Helper T cell (primary cell): ENCODE measurements around the gene CHD2.

DNA sequence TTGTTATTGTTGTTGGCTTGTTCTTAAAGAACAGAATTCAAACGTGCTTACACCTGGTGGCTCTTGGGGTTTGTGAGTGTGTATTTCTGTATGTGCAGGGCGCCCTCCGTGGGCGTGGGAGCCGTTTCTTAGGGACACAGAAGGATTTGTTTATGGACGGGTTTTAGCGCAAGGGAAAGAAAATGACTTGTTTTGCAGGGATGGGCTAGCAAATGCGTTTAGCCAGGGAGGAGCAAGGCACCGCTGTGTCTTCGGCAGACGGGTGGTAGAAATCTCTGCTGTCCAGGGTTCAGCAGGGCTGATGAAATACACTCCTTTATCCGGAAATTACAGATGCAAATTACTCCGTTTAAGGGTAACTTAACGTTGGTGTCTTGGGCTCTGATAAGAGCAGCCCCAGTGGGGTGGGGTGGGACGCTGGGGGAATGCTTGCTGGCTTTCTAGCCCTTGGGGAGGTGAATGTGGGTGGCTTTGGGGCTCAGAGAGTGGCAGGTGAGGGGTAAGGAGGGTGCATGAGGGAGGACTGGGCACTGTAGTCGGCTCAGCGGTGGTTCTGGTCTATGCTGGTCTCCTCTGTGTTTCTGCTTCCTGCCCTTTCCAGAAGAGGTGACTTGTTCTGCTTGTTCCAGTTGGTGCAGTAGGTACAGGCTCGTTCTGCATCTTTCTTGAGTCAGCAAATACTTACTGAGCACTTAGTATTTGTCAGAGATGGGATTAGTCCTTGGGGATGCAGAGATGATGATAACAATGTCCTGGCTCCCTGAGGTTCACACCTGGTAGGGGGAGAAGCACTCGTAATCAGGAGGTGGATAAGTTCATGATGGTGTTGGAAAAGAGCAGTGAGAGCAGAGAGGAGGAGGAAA, 918 bp downstream of the SV2B start:
- PRO-cap, 2 experiments: no peak in any of the 2 experiments

GRCh38 chr15:91455873-91457097, 356.2 kb downstream of the SV2B start:
- PRO-cap, 2 experiments: no peak in any of the 2 experiments

DNA sequence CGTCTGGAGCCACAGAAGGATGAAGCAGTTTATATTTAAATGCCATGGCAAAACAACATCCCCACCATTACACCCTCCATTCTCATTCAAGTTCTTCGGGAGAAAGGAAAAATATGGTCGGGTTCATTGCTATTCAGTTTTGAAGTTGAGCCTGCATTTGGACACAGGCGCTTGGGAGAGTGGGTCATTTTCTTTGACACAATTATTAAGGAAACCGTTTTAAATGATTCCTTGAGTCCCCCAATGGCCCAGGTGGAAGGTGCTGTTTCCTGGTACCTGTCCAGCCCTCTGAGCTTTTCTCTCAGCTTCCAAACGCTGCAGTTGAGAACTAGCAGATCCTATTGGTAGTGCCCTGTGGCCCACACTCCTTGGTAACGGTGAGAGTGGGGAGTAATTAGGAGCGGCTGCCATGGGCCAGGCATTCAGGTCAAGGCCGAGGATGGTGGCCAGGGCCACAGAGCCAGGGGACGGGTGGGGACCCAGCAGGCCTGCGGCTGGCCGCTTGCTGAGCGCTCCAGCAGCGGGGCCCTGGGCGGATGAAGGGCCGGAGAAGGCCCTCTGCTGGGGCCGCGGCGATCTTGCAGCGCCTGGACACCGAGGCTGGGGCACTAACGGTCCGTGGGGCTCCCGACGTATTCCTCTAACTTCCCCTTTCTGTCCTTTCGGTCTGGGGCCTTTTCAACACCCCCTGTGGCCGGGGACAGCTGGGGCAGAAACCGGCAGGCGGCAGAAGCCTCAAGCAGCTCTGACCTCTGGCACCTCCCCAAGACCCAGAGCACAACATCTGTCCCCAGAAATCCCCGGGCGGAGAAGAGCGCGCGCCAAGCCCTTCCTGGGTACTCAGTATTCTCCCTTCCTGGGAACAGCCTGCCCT, 978 bp upstream of the SLCO3A1 start:
- PRO-cap, 2 experiments: no peak in any of the 2 experiments

DNA sequence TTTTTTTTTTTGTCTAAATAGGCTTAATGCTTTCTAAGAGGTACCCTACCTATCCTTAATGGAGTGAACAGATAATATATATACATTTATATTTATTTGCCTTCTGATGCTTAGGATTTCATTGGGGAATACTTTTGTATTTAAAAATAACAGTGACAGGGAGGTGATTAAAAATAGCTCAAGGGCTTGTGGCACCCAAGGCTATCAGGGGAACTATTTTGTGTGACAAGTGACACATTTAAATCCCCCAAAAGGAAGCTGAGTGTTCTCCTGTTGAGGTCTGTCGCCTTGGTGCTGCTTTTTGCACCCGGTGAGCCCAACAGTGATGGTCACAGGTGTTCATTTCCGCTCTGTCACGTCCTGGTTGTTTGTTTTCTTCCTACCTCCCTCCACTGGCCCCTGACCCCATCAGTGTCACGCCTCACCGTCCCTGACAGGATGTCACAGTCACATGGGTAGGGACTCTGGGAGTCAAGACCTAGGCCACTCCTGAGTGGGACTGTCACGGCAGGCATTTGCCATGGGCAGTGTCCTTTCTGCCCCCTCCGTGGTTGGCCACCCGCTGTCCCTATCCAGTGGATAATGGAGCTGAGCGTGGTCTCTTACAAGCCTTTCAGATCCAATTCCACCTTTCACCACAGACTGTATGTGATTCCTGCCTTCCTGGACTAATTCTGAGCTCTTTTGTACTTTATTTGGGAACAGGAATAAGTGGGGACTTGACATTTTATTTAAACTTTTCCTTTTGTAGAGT, 11.2 kb downstream of the SLCO3A1 start:
- PRO-cap, 2 experiments: no peak in any of the 2 experiments

GRCh38 chr15:91865458-91866066, 12.1 kb downstream of the SLCO3A1 start:
- PRO-cap, 2 experiments: no peak in any of the 2 experiments

- PRO-cap, 2 experiments: no peak in any of the 2 experiments
Measured at GRCh38 chr15:91872382-91873181, 19.1 kb downstream of the SLCO3A1 start.

DNA sequence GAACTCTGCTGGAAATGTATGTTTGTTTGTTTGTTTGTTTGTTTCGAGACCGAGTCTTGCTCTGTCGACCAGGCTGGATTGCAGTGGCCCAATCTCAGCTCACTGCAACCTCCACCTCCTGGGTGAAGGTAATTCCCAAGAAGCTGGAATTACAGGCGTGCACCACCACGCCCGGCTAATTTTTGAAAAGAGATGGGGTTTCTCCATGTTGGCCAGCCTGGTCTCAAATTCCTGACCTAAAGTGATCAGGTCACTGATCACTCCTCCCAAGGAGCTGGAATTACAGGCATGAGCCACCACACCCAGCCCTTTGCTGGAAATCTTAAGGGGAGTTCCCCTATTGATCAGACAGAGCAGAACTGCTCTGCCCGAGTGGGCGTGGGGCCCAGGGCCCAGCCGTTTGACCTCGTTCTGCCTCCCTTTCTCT, 89.1 kb downstream of the SLCO3A1 start:
- PRO-cap, 2 experiments: no peak in any of the 2 experiments

GRCh38 chr15:91953978-91954862, 100.7 kb downstream of the SLCO3A1 start:
- PRO-cap, 2 experiments: no peak in any of the 2 experiments

GRCh38 chr15:92017118-92017751, 163.7 kb downstream of the SLCO3A1 start:
- PRO-cap, 2 experiments: no peak in any of the 2 experiments

- PRO-cap, 2 experiments: no peak in any of the 2 experiments
Measured at GRCh38 chr15:92591248-92591650, 64.3 kb downstream of the FAM174B start.

DNA sequence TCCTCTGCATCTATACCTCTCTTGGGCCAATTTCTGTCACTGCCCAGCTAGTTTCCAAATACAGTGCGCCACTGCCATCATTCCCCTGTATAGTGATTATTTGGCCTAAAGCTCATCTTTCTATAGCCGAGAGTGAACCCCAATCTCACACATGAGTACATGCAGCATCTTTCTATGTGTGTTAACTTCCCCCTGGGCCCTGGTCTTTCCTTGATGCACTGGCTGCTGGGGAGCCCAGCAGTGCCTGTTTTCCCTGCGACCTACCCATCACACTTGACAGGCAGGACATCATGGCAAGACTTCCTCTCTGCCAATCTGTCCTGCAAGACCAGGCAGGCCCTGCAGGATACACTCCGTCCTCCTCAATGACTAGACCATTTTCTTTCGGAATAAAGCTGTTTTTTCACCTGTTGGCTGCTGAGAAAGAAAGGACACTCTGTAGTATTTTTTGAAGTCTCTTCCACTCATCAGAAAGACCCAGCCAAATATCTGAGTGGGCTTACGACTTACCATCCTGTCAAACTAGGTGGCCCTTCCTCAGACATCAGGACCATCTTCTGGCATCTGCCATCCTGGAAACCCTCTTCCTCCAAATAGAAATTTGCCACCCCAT, 47.5 kb downstream of the FAM174B start:
- PRO-cap, 2 experiments: no peak in any of the 2 experiments

DNA sequence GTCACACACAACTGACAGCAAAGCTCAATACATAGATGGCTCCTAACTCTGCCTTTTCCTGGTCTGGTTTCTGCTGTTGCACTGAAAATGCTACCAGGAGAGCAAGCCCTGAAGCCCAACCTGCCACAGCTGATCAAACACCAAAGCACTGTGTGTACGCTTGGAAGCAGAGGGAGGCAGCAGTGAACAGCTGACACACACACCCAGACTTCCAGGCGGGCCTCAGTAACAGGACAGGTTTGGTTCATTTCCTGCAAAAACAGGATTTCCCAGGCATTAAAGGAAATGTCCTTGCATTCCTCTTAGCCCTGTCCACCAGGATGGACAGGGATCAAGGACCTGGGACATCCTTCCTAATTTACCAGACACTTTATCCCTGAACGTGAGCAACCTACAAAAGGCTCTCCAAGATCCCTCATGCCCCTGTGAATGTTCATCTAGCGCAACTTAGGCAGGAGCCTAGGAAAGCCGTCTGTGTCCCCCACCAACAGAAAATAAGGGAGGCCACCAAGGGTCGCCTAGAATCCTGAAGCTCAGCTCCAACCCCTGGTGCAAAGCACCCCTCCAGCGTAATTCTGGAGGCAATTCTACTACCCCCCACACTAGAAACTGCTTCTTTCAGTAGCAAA, 1.3 kb downstream of the FAM174B start:
- PRO-cap, 2 experiments: no peak in any of the 2 experiments

GRCh38 chr15:92733618-92734690, 78.4 kb upstream of the FAM174B start:
- PRO-cap, 2 experiments: no peak in any of the 2 experiments

DNA sequence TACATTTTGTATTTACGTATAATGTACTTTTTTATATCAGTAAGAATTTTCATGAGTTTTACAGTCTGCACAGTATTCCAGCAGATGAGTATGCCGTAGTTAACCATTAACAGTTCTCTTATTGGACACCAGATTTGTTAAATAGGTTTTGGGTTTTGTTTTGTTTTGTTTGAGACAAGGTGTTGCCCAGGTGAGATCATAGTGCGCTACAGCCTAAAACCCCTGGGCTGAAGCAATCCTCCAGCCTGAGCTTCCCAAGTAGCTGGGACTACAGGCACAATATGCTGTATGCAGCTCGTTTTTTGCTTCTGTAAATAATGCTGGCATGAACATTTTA, 88.6 kb upstream of the CHD2 start:
- PRO-cap, 2 experiments: peak in 1 of 2 experiments; most common plus-strand start position 168 of the sequence (in 1); most common minus-strand start position 92 of the sequence (in 1)

GRCh38 chr15:92899824-92900944, at the start of gene CHD2:
CHD2 (plus strand) TSS chr15:92900324.
- PRO-cap, 2 experiments: peak in 2 of 2 experiments; most common plus-strand start chr15:92900324 (in 2); most common minus-strand start chr15:92900580 (in 2)

- PRO-cap, 2 experiments: no peak in any of the 2 experiments
Measured at GRCh38 chr15:92944400-92945345, 44.5 kb downstream of the CHD2 start.

DNA sequence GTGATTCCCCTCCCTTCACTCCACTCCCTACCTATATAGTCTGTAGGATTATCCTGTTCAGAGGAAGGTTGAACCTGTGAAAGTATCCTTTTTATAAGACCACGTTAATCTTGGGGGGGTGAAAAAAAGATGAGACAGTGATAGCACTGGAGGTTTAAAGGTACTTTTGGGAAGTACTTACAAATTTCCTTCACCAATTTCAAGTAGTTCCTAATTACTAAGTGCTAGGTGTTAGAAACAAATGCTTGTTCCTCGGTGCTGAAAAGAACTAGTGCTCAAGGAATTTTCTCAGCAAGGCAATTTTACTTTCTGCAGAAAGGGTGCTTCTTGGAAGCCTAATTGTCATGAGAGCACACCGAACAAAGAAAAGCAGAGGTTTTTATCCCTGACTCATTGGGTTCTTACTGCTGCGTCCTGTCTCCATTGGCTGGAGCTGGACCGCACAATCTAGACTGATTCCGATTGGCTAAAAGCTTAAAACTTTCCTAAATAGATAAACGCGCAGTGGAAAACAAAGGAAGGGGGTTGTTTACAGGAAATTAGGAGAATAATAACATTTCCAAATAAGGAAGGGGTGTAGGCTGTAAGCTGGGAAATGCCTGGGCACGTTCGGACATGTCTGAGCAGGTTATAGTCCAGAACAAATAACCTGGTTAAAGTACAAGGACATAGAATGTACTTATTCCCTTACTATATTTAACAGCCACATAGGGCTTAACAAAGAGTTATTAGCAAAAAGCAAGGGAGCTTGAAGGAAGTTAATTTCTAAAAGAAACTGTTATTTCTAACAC, 49.6 kb downstream of the CHD2 start:
- PRO-cap, 2 experiments: no peak in any of the 2 experiments

GRCh38 chr15:92974403-92975282, 74.5 kb downstream of the CHD2 start:
- PRO-cap, 2 experiments: no peak in any of the 2 experiments

GRCh38 chr15:92996433-92997158, 92.4 kb downstream of the RGMA start:
- PRO-cap, 2 experiments: no peak in any of the 2 experiments

DNA sequence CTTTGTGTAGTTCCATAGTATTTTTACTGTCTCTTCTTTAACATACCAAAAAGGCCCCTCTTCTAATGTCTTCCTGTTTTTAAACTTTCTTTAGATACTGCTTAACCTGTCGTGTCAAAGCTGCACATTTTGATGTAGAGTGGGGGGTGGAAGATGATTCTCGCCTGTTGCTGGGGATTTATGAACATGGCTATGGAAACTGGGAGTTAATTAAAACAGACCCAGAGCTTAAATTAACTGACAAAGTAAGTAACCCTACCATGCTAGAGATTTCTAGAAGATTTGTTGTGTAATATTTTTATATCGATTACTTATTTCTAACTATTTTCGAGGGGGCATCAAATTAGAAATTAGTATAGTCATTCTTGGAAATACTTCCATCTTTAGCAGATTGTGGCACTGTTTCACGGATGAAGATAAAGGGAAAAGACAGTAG, 91.8 kb downstream of the RGMA start:
- PRO-cap, 2 experiments: no peak in any of the 2 experiments